Measurements from ENCODE around the genes HEPACAM2 and GNGT1.

GRCh38 chr7:93225979-93226731, at the start of gene HEPACAM2:
HEPACAM2 (minus strand) TSS chr7:93226469.
- PRO-cap: no peak
- RAMPAGE, long total RNA: no peak

- PRO-cap: no peak
- RAMPAGE, long total RNA: no peak
Observed at GRCh38 chr7:93793152-93793430, 97.5 kb downstream of the TFPI2 start.

DNA sequence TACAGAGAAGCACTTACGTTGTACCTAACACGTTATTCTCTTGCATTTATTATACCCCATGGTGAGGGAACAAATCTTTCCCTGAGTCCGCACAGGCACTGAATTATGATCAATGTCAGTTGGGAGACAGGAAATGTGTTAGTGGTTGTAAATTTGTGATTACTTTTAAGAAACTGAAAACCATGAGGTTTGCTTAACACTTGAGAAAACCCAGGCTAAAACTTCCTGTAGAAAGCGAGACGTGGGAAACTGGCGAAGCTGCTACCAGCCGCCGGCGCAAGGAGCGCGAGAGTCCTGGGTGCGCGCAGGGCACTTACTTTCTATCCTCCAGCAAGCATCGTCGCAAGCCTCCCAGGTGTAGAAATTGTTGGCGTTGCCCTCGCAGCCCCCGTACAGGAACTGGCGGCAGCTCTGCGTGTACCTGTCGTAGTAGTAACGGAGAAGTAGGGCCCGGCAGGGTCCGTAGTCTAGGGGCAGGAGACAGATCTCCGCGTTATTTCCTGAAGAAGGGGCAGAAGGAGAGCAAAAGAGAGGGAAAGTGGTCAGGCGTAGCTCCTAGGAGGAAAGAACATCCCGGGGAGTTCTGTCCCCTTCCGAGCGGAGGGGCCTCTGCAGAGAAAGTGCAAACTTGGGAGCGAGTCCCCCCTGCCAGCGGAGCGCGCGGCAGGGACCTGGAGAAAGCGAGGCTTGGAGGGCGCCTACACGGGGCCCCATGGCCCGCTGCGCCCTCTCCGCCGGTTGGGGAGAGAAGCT, 557 bp downstream of the TFPI2 start:
- PRO-cap: no peak
- RAMPAGE, long total RNA: no peak

GRCh38 chr7:93906361-93906640, at the start of gene GNGT1:
GNGT1 (plus strand) TSS chr7:93906567.
- PRO-cap: no peak
- RAMPAGE, long total RNA: no peak

GRCh38 chr7:93914386-93914939, 7.1 kb upstream of the GNG11 start:
- PRO-cap: no peak
- RAMPAGE, long total RNA: no peak

GRCh38 chr7:93922851-93923914, 1.6 kb downstream of the GNG11 start:
- PRO-cap: no peak
- RAMPAGE, long total RNA: no peak

DNA sequence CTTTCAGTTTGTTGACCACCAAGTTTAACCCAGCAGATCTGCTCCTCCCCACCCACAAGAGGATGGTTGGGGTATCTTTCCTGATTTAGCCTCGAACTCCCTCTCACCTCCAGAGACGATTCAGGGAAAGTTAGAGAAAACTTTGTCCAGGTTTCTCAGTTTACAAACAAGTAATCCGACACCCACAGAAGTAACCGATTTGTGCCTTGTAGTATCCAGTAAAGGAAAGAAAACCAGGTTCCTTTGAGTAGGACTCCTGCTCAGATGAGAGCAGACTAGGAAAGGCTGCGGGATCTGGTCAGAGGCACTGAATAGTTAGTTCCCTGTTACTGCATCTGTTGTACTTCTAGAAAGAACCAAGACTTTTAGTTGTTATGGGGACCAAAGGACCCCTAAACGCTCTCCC, 450 bp upstream of the BET1 start:
- PRO-cap: no peak
- RAMPAGE, long total RNA: no peak

DNA sequence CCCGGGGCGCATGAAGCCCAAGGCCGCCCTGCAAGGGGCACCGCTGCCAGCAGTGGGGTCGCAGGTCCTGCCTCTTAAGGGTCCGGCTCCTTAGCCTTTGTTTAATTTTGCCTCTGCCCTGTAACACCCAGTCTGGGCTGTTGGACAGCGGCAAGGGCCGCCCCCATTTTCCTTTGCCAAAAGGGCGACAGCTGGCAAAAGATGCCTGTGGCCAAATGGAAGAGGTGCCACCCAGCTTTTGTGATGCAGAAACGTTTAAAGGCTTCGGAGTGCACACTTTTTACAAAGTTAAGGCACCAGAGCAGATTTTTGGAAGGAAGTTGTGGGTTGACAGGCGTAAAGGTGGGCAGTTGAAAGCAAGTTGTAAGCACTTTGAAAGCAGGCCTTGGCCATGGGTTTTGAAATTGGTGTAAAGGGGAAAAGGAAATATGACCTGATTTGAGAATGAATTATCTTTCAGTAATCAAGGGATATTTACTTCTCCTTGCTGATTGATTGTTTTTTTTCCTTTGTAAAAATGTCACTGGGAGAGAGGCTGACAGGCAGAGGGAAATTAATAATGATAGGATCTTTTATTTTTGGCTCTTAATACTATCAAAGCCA, 1.1 kb downstream of the CASD1 start:
- PRO-cap: no peak
- RAMPAGE, long total RNA: no peak

- PRO-cap: no peak
- RAMPAGE, long total RNA: no peak
Observed at GRCh38 chr7:94654858-94655435, 986 bp downstream of the SGCE start.

GRCh38 chr7:94972865-94973592, 65.6 kb downstream of the PPP1R9A start:
- PRO-cap: no peak
- RAMPAGE, long total RNA: no peak

DNA sequence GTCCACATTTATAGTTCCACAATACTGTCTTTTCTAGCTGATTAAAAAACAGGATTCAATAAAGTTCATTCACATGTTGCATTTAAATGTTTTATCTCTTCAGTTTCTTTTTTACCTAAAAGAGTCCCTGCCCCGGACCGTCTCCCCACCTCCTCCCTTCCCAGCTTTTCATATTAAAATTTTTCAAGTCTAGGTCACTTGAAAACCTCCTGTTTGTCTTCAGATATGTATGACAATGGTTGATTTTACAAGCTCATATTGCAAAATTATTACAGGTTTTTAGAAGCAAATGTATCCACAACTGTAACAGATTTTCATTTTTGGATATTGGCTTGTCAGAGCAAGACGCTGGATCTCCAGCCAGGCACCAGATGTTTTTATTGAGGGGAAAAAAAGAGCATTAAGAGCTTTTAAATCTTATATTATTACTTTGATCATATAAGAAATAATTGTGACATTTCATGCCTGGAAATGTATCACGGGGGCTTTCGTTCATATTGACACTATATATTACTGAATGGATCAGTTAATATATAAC, 439 bp upstream of the ASB4 start:
- PRO-cap: no peak
- RAMPAGE, long total RNA: no peak

GRCh38 chr7:95594720-95595253, 1.5 kb downstream of the PDK4 start:
- PRO-cap: no peak
- RAMPAGE, long total RNA: no peak

GRCh38 chr7:95595254-95595625, 1.1 kb downstream of the PDK4 start:
- PRO-cap: no peak
- RAMPAGE, long total RNA: no peak

DNA sequence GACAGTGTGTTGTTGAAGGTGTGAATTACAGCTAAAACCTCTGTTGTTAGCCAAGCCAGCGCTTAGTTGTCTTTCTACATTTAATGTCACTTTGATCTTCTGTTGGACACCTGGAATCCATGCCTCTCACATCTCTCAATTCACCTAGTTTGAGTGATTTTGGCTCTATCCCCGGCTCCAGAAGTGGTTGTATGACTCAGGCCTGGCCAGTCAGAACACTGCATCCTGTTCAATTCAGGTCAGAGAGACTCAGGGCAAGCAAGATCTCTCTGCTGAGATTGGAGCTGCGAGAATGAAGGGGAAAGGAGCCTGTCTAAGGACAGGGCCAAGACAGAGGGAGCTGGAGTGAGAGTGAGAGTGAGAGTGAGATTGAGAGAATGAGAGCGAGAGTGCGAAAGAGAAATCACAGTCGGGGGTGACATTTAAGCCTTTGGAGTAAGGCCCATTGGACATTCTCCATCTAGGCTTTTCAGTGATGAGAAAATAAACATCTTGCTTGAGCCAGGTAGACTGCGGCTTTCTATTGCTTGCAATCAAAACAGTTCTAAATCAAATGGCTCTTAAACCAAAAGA, 83.4 kb upstream of the DYNC1I1 start:
- PRO-cap: unidirectional peak, plus-strand start at position 242 of the sequence
- RAMPAGE, long total RNA: no peak

DNA sequence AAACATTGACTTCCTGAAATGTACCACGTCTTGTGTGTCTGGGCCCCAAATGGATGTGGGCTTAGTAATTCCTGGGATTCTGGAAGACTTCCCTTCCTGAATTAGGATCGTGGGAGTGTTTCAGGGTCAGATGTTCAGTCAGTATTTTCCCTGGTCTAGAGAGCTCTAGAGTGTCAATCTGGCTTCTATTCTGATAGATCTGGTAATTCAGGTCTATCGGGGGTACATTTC, 11.6 kb downstream of the DYNC1I1 start:
- PRO-cap: no peak
- RAMPAGE, long total RNA: no peak

DNA sequence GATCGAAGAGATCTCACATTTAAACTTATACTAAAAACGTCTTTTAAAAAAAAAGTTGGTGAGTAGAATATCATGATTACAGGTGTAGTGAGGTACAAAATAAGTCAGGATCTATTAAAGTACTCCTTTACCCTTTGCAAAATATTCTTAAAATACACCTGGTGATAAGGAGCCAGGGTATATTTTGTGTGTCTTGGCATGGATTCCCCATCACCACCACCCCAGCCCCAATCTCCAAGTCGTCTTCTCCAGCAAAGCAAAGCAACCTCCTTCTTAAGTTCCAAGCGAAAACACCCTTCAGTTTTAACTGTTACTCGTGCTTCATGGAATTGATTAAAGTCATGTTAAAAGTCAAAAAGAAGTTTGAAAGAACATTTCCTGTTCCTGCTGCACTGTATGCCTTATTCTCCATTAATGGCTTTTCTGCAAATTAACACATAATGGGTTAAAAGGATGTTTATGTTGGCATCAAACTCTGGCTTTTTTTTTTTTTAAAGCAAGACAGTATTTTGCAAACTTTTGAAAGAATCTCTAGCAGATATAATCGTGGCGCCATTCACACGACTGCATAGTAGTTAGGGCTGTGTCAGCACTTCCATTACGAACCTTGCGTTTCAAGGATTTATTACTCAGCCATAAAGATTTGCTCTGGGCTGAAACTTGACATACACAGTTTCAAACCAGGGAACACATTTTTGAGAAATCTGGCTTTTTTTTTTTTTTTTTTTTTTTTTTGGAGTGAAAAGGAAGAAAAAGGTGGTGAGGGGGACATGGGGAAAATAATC, 207.7 kb downstream of the DYNC1I1 start:
- PRO-cap: no peak
- RAMPAGE, long total RNA: no peak

- PRO-cap: unidirectional peak, plus-strand start at chr7:97018810
- RAMPAGE, long total RNA: no peak
Observed at GRCh38 chr7:97018741-97018940, 6.0 kb downstream of the DLX5 start.

- PRO-cap: no peak
- RAMPAGE, long total RNA: no peak
Observed at GRCh38 chr7:98086211-98086868, 20.3 kb upstream of the LMTK2 start.

- PRO-cap: no peak
- RAMPAGE, long total RNA: no peak
Observed at GRCh38 chr7:98116959-98117500, 10.4 kb downstream of the LMTK2 start.

DNA sequence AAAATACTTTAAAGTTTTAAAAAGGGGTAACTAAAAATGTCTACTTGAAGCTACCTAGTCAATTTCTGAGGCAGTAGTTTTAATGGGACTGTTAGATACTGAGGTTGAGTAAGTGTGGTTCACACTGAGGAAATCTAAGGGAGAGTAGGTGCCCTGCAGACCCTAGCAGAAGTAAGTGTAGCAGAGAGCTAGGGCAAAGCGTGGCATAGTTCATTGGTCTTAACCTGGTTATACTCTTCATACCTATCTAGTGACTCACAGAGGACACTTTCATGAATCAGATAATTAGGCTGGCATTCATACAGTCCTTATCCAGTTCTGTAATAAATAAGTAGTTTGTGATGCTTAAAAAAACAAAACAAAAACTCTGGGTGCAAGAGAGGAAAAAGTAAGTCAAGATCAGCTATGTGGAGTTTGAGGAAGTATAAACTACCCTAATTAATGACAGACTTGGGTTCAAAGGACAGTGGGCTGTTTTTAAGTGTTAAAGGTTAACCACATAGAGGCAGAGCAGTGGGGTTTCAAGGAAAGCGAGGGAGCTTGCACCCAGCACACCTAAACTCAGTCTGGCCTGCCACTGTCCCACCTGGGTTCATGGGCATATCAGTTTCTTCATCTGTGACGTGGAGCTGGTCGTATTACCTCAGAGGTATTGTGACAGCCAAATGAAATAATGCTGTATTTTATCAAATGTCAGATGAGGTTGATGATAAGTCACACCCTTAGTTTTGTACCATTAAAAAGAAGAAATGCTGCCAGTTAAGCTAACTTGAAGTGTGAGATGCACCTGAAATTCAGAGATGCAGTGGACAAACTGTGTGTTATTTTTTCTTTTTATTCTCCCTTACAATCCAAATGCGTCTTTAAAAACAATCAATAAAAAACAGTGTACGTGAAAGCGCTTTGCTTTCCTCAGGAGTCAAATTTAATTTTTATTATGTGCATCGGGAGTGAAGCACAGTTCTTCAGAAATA, 27.2 kb downstream of the LMTK2 start:
- PRO-cap: no peak
- RAMPAGE, long total RNA: no peak

Measured in urinary bladder (tissue), 3 donors.